WTC11 (cell line): ENCODE measurements around the genes MRPS21, CDC42SE1 and POGZ.

- PRO-cap: no peak
Observed at GRCh38 chr1:149967244-149967634, 30.6 kb upstream of the MTMR11 start.

- PRO-cap: no peak
Observed at GRCh38 chr1:150157943-150158297, 8.2 kb downstream of the PLEKHO1 start.

GRCh38 chr1:150269039-150269344 is 176 bp upstream of the APH1A start:
- PRO-cap: bidirectional peak, plus-strand start at chr1:150269172, minus-strand start at chr1:150268950

DNA sequence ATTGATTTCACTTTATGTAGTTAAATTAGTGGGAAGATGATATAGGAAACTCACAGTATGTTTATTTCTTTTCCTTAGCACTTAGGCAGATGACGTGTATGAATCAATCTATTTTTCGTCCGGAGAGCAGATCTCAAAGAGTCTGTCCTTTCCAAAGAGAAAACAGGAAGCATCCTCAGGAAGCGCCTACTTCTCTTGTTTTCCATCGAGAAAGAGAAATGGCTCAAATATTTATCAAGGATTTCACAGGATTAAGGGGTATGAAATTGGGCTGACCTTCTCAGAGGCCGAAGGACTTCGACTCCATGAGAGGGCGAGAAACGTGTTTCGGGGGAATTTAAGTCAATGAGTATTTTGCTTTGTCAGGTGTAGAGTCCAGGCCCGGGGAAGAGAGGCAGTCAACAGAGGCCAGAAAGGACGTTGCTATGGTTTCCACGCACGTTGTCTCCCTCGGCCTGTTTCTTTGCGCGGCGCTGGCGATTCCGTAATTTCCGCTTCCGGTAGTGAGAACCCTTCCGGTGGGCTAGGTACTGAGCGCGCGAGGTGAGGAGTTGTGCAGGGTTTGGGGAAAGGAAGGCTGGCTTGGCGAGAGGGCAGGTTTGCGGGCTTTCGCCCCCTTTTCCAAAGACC is at the start of gene MRPS21:
TSS of gene MRPS21 (plus strand) at position 506 of the 630 bp plus-strand sequence.
- PRO-cap: bidirectional peak, plus-strand start at position 564 of the sequence, minus-strand start at position 465 of the sequence

GRCh38 chr1:150476926-150477621 is 10.1 kb upstream of the TARS2 start:
- PRO-cap: no peak

DNA sequence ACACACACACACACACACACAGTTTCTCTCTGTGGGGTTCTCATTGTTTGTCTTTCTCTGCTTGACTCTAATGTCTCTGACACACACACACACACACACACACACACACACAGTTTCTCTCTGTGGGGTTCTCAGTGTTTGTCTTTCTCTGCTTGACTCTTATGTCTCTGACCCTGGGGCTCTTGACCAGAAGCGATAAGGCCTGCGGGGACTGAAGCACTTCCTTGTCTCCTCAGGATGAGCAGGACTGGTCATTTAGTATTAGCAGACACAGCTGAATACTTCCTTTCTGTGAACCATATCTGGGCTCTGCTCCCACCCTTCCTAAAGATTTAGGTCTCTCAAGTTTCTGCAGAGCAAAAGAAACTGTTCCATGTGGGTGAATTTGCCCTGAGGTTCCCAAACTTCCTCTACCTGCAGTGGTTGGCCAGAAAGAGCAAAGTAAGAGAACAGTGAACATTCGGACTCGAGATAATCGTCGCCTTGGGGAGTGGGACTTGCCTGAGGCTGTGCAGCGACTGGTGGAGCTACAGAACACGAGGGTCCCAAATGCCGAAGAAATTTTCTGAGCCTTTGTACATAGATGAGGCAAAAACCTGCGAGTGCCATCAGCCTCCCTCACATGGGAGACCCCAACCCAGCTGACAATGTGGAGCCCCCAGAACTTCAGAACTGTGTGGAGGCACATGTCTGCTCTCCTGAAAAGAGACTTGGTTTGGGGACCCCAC is 1.2 kb upstream of the ECM1 start:
- PRO-cap: no peak

DNA sequence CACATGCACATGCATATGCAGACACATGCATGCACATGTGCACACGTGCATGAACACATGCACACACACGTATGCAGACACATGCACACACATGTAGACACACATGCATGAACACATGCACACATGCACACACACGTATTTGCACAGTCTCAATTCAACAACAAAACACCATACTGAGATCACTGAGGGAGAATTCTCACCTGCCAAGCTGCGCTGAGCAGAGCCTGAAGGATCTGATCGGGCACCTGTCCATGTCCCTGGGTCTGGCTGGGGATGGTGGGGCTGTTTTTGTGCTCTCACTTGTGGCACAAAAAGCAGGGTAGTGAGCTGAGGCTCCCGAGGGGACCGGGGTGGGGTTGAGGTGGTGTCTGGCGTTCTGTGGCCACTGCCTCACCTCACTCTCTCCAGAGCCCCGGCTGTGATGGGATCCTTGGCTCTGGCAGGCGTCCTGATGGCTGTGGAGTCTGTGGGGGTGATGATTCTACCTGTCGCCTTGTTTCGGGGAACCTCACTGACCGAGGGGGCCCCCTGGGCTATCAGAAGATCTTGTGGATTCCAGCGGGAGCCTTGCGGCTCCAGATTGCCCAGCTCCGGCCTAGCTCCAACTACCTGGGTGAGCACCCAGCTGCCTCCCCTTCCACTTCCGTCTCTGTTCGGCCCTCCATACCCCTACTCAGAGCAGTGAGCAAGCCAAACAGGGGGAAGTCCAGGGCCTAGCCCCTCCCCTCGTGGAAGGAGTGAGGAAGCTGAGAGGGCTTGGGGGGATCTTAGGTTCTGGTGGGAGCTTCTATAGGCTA is 6.7 kb downstream of the ADAMTSL4 start:
- PRO-cap: no peak

- PRO-cap: bidirectional peak, plus-strand start at chr1:150562351, minus-strand start at chr1:150562025
Observed at GRCh38 chr1:150561810-150562449, 12.7 kb downstream of the ADAMTSL4 start.

GRCh38 chr1:150809660-150810067 is 1.6 kb upstream of the CTSK start:
- PRO-cap: no peak

DNA sequence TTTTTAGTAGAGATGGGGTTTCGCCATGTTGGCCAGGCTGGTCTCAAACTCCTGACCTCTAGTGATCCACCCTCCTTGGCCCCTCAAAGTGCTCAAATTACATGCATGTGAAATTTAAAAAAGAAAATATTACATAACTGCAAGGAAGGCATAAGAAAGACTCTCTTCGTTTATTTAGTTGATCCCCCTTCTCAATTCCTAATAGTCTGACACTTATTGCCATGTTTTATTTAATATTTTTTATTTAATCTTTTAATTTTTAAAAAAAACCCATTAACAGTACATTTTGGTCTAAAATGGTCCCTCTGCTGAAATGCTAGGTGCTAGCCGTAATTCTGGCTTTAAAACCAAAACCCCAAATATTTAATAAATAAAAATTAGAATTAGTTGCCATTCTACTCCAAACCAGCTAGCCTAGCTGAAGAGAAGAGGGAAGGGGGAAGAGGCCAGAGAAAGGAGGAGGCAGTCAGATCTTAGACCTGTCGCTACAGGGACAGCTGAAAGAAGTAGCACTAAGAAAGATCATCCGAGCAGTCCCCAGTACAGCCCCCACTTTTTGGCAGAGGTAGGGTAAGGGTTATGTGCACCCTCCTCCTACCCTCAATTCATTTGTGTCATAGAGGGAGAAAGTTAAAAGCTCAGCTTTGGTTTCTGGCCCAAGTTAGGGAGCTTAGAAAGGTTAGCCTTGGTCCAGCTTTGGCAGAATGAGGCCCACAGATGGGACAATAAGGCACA is 9.4 kb downstream of the CERS2 start:
- PRO-cap: no peak

GRCh38 chr1:150973457-150973664 is 1.3 kb downstream of the CERS2 start:
- PRO-cap: no peak

DNA sequence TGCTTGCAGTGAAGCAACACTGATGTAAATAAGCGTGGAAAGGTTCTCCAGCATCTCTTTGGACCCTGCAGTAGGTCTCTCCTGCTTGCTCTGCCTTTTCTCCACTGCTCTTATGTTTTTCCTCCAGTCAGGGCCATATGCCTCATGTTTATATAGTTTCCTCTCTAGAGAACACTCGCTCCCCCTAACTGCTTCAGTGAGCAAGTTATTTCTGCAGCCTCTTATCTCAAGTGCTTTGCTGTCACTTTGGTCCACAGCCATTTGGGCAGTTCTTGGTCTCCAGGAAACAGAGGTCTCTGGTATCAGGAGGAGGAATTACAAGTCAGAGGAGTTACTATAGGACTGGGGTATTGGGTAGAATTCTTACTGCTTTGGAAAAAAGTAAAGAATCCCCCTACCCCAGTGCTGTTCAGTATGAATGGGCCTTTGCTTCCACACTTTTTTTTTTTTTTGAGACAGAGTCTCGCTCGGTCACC is 5.3 kb downstream of the PRUNE1 start:
- PRO-cap: no peak

DNA sequence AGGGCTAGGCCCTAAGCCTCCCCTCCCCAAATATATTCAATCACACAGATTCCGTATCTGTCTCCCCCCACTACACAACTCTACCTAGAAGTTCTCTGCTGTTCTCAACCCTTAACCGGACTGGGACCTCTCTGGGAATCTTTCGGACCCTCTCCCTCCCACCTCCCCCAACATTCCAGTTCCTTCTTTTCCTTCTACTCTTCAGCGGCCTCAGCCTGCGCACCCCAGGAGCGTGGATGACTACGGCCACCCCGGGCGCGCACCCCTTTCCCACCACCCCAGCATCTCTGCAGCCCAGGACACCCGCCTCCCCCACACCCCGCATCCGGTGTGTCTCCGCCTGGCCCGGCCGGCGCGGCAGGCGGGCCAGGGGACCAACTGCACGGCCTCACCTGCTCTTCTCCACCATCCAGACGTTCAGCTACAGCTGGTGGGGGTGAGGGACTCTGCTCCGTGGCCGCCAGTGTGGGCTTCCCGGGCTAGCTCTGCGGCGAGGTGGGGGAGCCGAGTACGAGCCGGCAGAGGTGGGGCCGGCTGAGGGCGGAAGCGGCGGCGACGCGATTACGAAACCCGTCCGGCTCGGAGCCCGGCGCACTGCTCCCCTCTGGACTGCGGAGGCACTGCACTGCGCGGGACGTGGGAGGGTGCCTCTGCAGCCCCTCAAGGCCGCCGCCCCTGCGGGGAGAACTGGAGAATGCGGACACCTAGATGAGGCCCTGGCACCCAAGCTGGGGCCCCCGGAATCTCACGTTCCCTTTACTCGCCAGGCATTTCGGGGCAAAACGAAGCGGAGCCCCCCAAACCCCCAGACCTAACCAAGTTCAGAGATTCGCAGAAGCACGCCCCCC is at the start of gene CDC42SE1:
TSS of gene CDC42SE1 (minus strand) at position 536 of the 848 bp plus-strand sequence.
- PRO-cap: bidirectional peak, plus-strand start at position 707 of the sequence, minus-strand start at position 487 of the sequence

GRCh38 chr1:151168929-151169147 is 2.9 kb downstream of the SCNM1 start:
- PRO-cap: no peak

DNA sequence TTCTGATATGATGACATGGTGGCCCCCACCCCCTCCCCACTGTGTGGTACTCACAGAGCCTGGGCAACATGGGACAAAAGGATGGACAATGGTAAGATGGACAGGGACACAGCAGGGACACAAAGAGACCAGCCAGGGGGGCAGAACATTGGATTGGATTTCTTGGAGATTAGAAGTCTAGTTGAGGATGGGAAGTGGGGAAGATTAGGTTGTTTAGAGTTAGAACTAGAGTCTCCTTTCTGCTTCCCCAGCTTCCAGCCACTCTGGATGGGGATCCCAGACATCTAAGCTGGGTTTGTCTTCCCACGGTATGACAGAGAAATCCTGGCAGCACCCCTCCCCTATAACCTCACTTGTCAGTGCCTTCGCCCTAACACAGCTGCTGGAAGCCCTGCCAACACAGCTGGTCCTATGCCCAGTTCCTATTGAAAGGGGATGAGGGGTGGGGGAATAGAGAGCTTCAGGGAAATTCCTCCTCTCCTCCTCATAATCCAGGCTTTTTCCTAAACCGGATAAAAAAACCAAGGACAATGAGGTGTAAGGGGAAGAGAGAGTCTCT is 843 bp downstream of the TMOD4 start:
- PRO-cap: no peak

DNA sequence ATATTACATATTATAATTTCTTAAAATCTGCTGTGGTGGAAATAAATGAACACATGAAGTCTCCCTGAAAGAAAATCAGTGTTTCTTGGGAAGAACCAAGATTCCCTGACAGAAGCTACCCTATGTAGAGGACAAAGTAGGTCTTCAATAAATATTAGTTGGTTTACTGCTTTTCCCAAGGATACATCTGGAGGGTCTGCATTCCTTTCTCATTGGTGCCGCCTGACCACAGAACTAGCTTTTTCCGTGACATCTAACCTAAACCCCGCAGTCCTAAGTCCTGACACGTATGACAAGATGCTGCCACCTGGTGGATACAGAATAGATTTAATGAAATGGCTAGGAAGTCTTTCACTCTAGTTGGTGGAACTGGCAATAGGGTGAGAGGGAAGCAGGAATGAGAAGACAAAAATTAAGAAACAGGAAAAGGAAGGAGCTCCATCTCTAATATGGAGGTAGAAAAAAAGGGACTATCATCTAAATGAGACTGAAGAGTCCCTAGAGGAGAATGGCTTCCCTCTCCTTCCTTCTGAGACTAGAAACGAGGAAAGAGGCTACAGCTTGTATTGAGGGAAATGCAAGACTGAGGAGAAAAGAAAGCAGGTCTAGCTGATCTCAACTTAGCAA is 6.2 kb downstream of the RFX5 start:
- PRO-cap: no peak

GRCh38 chr1:151459024-151459744 is at the start of gene POGZ:
POGZ (minus strand) TSS chr1:151459494.
- PRO-cap: bidirectional peak, plus-strand start at chr1:151459255, minus-strand start at chr1:151459155; bidirectional peak, plus-strand start at chr1:151459804, minus-strand start at chr1:151459477

- PRO-cap: no peak
Observed at GRCh38 chr1:151519984-151520701, 9.0 kb downstream of the CGN start.

- PRO-cap: no peak
Observed at GRCh38 chr1:151524000-151525094, 13.2 kb downstream of the CGN start.

DNA sequence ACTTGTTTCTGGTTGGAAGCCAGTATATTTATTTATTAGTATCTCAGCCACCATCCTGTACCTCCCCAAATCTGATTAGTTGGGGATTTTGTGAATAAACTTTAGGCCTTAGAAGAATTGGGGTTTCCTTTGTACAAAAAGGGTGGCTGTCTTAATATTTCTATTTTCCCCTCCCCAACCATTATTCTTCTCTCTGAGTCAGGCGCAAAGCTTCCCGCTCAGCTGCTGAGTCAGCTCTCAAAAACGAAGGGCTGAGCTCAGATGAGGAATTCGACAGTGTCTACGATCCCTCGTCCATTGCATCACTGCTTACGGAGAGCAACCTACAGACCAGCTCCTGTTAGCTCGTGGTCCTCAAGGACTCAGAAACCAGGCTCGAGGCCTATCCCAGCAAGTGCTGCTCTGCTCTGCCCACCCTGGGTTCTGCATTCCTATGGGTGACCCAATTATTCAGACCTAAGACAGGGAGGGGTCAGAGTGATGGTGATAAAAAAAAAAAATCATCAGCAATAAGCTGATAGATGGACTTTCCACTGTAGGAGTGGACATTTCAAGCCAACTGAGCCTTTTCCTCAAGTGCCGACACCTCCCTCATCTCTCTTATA is 3.0 kb upstream of the TUFT1 start:
- PRO-cap: no peak